ENCODE data around the genes ELMO3 and PSMB10.

GRCh38 chr16:67055796-67056243 is 26.9 kb downstream of the CBFB start:
- PRO-cap: no peak
- RAMPAGE, long total RNA, 4 experiments: no peak in any of the 4 experiments

DNA sequence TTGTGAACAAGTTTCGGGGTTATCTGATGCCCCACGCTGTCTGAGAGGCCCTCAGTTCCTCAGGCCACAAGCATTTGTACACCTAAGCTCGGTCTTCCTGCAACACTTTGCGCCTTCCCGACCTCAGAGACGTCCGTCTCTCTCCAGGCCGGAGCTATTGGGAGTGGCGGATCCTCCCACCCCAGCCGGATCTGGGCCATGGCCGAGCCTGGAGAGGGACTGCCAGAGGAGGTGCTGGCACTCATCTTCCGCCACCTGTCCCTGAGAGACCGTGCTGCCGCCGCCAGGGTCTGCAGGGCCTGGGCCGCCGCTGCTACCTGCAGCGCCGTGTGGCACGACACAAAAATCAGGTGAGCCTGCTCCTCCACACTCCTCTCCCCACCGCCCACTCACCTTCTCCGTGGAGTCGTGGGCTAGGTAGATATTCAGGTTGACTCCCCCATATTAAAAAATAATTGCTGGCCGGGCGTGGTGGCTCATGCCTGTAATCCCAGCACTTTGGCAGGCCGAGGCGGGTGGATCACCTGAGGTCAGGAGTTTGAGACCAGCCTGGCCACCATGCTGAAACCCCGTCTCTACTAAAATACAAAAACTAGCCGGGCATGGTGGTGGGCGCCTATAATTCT is 1.9 kb downstream of the FBXL8 start:
- PRO-cap: no peak
- RAMPAGE, long total RNA, 4 experiments: no peak in any of the 4 experiments

- PRO-cap: no peak
- RAMPAGE, long total RNA, 4 experiments: no peak in any of the 4 experiments
Observed at GRCh38 chr16:67168859-67169446, 4.4 kb downstream of the HSF4 start.

GRCh38 chr16:67181226-67181872 is 2.4 kb downstream of the MATCAP1 start:
- PRO-cap: no peak
- RAMPAGE, long total RNA, 4 experiments: no peak in any of the 4 experiments

GRCh38 chr16:67198586-67199238 is at the start of gene ELMO3:
Gene ELMO3 (plus strand): TSS chr16:67199131.
- PRO-cap: bidirectional peak, plus-strand start at chr16:67199140, minus-strand start at chr16:67198957
- RAMPAGE, long total RNA, 4 experiments: start-site peak on the plus strand in 1 of 4 experiments, at chr16:67199126-67199143 at its widest, 100 reads per replicate

- PRO-cap: no peak
- RAMPAGE, long total RNA, 4 experiments: start-site peak on the plus strand in 1 of 4 experiments, at chr16:67200149-67200752 at its widest, 21 reads per replicate
Observed at GRCh38 chr16:67200321-67200909, 1.5 kb downstream of the ELMO3 start.

DNA sequence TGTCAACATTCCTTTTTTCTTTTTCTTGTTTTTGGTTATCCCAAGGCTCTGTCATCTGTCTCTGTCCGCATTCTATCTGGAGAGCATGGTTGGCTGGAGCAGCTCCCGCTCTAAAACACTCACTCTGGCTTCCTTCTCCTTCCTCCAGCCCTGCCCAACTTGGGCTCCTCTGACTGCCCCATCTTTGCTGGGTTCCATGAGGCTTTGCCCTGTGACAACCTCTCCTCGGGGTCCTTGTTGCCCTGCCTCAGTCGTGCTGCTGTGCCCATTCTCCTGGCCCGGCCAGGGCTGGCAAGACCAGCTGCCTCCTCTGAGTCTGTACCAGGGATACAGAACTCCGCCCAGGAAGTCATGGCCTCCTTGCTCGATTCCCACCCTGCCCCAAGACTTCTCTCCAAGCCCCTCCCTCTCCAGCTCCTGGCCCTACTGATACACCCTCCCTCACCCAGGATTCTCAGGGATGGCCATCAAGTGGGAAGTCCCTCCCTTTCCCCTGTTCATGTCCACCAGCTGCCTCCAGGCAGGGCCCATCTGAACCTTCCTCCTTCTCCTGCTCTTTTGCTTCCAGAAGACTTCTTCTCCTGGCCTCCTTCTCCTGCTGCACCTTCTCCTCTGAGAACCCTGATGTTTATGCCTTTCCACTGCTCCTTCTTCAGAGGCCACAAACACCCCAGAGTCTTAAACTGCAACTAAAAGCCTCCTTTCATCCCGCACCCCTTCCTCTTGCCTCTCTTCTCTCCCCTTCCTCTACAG is 11.2 kb upstream of the TMEM208 start:
- PRO-cap: no peak
- RAMPAGE, long total RNA, 4 experiments: no peak in any of the 4 experiments

DNA sequence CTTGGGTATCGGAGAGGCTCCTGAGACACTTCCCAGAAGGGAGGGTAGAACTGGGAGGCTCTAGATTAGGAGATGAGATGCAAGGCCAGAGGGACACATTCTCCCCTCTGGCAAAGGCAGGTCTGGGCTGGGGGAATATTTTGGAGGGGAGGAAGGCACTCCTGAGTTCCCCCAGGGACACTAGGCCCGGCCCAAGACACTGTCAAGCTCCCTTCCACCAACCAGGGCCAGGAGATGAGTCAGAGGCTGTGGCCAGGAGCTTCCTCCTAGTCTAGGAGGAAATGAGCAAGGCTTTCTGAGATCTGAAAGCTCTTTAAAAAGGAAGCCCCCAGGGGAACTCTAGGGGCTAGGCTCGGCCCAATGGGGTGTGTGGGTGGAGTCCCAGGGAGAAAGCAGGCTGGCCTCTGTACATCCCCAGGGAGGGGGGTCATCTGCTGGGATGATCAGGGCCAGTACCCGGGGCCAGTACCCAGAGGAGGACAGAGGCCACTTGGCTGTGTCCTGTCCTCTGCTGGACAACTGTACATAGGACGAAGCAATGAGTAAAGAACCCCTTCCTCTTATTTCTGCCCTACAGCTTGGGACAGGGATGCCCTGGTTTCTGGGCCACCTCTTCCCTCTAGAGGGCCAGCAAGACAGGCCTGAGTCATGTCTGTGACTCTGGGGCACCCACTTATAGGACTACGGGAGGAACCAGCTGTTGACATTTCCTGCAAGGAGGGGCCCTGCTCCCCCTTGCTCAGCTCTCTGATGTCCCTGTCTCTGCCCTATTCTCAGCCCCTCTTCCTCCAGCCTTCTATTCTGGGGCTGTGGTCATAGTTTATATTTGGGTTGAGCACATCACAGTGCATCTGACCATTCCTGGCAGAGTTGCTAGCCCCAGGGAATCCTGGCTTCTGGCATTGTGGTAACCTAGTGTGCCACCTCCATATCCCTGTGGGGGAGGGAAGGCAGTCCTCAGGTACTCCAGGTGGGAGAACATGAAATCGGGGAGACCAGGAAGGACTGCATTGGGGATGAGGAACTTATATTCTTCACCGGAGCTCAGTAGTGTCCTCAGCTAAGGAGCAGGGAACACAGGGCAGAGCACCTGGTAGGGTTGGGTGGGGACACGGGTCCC is 2.7 kb downstream of the FHOD1 start:
- PRO-cap: no peak
- RAMPAGE, long total RNA, 4 experiments: no peak in any of the 4 experiments

- PRO-cap: no peak
- RAMPAGE, long total RNA, 4 experiments: no peak in any of the 4 experiments
Observed at GRCh38 chr16:67421953-67422152, 5.6 kb upstream of the ZDHHC1 start.

DNA sequence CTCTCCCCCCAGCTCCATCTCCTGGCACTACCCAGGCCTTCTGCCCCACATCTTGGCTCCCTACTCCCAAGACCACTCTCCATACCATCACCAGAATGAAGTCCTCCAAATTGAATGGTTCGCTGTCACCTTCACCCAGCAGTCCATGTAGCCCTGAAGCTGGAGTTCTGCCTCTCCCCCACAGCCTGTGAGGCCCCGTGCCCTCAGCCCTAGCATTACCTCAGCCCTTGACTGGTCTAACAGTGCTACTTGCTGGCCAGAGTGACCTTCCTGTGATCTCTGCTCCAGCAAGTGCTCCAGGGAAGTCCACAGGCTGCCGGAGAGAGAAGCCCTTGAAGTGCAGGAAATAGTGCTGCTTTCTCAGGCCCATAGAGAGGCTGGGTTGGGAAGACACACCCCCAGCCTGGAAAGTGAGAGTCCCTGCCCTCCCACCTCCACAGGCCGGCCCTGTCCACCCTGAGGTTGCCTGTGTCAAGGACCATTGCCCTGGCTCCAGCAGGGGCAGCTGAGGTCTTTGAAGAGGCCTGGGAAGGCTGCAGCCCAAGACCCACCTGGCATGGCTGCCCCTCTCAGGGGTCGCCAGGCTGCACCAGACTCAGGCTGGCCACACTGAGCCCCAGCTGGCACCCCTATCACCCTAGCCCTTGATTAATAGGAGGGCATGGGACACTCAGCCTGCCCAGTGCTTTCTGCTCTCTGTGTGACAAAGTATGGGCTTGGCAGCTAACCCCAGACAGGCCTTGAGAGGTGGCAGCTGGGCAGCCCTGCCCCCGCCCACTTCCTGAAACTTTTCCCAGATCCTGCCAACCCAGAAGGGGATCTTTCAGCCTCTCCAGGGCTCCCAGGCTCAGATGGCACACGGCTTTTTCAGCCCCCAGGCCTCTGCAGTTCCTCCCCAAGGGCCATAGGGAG is 21.8 kb downstream of the ATP6V0D1 start:
- PRO-cap: no peak
- RAMPAGE, long total RNA, 4 experiments: no peak in any of the 4 experiments

- PRO-cap: no peak
- RAMPAGE, long total RNA, 4 experiments: start-site peak on the plus strand in 1 of 4 experiments, at chr16:67533030-67533341 at its widest, 5 reads per replicate
Observed at GRCh38 chr16:67532963-67533947, 4.6 kb downstream of the RIPOR1 start.

DNA sequence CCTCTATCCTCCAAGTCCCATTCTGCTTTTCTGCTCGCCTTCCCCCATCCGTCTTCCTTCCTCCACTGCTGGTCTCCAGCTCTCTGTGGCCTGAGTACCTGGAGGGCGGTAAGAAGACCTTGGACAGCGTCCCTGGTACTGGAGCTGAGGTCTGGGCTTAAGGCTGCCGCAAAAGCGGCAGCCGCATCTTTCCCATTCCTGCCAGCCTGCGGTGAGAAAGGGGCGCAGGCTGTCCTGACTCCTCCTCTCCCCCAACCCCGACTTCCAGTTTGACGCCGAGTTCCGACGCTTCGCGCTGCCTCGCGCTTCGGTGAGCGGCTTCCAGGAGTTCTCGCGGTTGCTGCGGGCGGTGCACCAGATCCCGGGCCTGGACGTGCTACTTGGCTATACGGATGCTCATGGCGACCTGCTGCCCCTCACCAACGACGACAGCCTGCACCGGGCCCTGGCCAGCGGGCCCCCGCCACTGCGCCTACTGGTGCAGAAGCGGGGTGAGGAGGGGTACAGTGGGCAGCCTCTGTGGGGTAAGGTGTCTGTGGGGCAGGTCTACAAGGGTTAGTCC is 508 bp downstream of the PARD6A start:
- PRO-cap: no peak
- RAMPAGE, long total RNA, 4 experiments: no peak in any of the 4 experiments

- PRO-cap: no peak
- RAMPAGE, long total RNA, 4 experiments: no peak in any of the 4 experiments
Observed at GRCh38 chr16:67663179-67664122, 2.7 kb downstream of the PARD6A start.

- PRO-cap: unidirectional peak, minus-strand start at chr16:67667884
- RAMPAGE, long total RNA, 4 experiments: no peak in any of the 4 experiments
Observed at GRCh38 chr16:67667625-67668378, 1.2 kb downstream of the C16orf86 start.

DNA sequence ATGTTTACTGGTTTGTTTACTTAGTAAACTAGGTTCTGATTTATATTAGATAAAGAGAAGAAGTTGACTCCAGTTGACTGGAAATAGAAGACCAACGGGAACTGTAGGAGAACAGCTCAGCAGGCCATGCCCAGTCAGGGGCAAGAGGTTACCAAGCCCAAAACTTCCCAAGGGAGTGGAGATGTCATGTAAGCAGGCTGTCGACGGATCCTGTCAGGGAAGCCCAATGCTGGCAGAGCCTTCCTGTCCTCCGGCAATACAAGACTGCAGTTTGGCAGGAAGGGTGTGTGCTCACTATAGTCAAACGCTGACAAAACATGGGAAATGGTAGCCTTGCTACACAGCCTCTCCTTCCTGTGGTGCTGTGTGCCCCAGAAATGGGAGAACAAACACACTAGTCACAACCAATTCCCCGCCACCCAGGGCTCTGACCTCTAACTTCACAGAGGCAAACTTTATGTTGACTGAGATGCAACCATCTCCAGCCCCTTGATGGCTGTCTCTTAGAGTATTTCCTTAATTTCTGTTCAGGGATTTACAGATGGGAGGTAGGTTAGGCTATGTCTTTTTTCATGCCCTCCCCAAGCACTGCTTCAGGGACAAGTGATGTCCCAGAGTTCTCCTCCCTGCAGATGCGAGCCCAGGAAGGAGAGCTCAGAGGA is 18.2 kb downstream of the C16orf86 start:
- PRO-cap: no peak
- RAMPAGE, long total RNA, 4 experiments: no peak in any of the 4 experiments

DNA sequence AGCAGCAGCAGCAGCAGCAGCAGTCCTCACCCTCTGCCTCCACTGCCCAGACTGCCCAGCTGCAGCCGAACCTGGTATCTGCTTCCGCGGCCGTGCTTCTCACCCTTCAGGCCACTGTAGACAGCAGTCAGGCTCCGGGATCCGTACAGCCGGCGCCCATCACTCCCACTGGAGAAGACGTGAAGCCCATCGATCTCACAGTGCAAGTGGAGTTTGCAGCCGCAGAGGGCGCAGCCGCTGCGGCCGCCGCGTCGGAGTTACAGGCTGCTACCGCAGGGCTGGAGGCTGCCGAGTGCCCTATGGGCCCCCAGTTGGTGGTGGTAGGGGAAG is 773 bp downstream of the THAP11 start:
- PRO-cap: unidirectional peak, minus-strand start at position 170 of the sequence
- RAMPAGE, long total RNA, 4 experiments: start-site peak on the plus strand in 1 of 4 experiments, centred at position 169 of the sequence, 16 reads per replicate

DNA sequence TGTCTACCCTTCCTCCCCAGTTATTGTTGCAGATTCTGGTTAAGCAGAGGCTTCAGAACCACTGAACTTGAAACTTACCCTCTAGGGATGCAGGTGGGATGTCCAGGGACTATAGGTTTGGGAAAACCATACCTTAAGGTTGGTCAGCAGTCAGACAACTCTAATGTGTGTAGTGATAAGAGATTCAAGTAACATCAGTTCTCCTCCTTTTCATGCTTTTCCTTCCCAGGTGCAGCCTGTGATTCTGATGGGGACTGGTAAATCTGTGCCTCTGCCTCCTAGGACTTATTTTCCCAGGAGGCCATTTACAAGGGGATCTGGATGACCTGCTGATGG is 1.6 kb downstream of the THAP11 start:
- PRO-cap: no peak
- RAMPAGE, long total RNA, 4 experiments: no peak in any of the 4 experiments

GRCh38 chr16:67926153-67926881 is 5.3 kb downstream of the CTRL start:
- PRO-cap: no peak
- RAMPAGE, long total RNA, 4 experiments: start-site peak on the plus strand in 1 of 4 experiments, at chr16:67926349-67926456 at its widest, 7 reads per replicate

DNA sequence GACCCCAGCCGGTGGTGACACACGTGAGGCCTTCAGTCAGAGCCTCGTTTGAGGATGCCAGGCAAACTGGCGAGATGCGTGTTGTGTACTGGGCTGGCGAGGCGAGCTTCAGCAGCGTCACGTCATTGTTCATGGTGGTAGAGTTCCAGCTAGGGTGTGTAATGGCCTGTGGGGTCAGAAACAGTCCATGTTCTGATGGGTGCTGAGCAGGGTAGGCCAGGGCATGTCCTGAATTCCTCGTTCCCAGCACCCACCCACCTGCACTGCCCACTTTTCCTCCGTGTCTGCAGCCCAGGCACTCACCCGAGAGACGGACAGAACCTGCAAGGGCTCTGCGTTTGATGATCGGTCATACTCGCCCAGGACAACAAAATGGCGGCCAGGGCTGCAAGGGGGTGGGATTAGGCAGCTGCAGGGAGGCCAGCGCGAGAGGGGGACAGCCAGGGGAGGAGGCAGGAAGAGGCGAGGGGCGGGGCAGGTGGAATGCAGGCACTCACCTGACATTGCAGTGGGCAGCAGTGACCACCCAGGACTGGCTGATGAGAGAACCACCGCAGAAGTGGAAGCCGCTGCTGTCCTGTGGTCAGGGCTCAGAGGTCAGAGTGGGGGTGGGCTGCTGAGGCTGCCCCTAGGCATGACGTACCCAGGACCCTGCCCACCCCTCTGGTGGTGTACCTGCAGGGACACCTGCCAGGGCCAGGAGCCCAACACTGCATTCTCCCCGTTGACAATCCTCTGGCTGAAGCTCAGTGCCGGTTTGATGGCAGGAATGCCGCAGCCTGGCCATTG is 1.0 kb downstream of the CTRL start:
- PRO-cap: no peak
- RAMPAGE, long total RNA, 4 experiments: no peak in any of the 4 experiments

DNA sequence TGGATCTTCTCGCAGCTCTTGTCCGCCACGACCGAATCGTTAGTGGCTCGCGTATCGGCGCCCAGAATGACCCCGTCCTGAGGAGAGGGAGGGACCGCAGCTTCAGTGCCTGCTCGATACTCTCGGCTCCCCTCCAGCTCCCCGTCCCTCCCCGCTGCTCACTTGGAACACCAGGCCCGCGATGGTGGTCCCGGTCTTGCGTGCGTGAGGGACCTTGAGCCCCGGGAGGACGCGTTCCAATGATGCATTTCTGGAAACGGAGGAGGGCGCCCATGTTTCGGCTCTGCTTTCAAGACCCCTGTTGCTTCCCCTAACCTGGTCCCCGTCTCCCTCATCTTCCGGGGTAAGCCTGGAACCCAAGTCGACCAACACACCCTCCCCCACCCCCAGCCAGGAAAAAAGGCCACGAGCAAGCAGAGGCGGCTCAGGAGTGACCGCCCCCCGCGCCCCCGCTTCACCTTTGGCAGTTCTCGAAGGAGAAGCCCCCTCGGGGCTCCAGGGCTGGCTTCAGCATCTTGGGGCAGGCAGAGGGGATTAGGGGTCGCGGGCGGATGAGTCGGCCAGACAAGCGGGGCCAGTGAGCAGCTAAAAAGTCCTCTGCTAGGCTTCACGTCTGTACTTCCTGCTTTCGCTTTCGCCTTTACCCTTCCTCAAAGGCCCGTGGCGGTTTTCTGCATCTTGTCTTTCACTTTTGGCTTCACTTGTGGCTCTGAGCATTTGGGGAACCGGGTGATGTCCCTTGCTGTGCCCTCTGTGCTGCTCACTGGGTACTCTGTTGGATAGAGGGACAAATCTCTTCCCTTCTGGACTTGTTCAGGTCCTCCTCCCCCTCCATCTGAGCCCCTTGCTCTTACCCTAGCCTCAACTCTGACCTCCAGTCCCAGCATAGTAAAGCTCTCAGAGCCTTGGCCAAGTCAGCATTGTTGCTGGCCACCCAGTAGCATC is at the start of gene PSMB10:
Gene PSMB10 (minus strand): TSS at position 615 of the 945 bp plus-strand sequence.
- PRO-cap: bidirectional peak, plus-strand start at position 700 of the sequence, minus-strand start at position 615 of the sequence
- RAMPAGE, long total RNA, 4 experiments: start-site peak on the minus strand in 3 of 4 experiments, centred at positions 597 to 613 of the sequence, 12 to 23 reads per replicate